M059J (cell line): Measurements from ENCODE around the genes IQCJ and SI.

DNA sequence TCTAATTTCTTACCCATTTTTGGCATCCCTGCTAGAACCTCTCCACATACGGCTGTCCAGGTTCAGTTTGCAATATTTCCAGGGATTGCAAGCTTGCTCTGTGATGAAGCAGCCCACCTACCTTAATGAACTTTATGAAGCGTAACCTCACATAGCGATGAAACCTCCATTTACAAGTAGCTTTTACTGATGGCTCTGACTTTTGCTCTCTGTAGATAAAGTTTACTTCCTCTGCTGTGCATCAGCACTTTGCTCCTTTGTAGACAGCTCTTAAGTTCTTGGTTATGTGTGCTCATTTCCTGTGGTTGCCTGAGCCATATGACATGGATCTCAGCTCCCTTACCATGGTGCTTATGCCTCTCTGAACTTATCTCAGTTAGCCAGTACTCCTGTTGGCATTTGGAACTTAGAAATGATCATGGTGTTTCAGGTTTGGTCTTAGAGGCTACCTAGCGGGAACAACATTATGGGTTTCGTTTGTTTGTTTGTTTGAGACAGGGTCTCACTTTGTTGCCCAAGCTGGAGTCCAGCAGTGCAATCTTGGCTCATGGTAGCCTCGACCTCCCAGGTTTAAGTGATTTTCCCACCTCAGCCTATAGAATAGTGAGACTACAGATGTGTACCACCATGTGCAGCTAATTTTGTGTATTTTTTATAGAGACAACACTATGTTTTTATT lies 7.8 kb downstream of the MFSD1 start:
- RAMPAGE, long total RNA = no peak

GRCh38 chr3:158833767-158834923 lies 32.3 kb downstream of the MFSD1 start:
- RAMPAGE, long total RNA = no peak

- RAMPAGE, long total RNA = no peak
These were observed at the start of gene IQCJ for GRCh38 chr3:159069100-159069530. TSS of gene IQCJ (plus strand) at chr3:159069319.

DNA sequence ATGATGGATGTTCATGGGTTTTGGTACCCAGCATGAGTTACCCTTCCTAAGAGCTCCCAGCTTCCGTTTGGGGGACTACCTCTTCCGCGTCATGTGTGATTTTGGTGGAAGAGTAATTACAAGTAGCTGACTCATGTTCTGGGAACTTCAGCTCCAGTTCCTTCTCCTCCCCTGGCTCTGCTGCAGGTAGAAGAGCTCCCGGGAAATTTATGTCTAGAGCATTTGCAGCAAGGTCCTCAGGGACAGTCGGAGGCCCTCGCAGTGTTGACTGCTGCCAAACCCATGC lies 445.3 kb upstream of the C3orf80 start:
- RAMPAGE, long total RNA = no peak

GRCh38 chr3:159788187-159788681 lies 437.0 kb upstream of the C3orf80 start:
- RAMPAGE, long total RNA = no peak

GRCh38 chr3:159856431-159857555 lies 368.4 kb upstream of the C3orf80 start:
- RAMPAGE, long total RNA = no peak

GRCh38 chr3:160107232-160107513 lies 118.0 kb upstream of the C3orf80 start:
- RAMPAGE, long total RNA = no peak

- RAMPAGE, long total RNA = no peak
These were observed 75.1 kb upstream of the C3orf80 start for GRCh38 chr3:160150134-160150477.

GRCh38 chr3:160423214-160423926 lies 23.9 kb downstream of the SMC4 start:
- RAMPAGE, long total RNA = no peak

DNA sequence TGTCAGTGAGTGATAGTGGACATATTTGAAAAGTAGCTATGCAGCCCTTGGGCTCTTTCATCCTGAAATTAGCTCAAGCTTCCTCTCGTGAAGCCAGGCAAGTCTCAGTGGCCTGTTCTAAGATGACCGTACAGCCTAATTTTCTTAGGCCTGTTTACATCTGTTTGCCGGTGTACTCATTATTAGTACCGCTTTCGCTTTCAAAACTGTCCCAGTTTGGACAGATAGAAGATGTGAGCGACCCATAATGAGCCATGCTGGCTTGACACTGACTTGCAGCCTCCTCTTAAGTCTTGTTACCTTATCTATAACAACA lies 5.7 kb upstream of the ARL14 start:
- RAMPAGE, long total RNA = no peak

DNA sequence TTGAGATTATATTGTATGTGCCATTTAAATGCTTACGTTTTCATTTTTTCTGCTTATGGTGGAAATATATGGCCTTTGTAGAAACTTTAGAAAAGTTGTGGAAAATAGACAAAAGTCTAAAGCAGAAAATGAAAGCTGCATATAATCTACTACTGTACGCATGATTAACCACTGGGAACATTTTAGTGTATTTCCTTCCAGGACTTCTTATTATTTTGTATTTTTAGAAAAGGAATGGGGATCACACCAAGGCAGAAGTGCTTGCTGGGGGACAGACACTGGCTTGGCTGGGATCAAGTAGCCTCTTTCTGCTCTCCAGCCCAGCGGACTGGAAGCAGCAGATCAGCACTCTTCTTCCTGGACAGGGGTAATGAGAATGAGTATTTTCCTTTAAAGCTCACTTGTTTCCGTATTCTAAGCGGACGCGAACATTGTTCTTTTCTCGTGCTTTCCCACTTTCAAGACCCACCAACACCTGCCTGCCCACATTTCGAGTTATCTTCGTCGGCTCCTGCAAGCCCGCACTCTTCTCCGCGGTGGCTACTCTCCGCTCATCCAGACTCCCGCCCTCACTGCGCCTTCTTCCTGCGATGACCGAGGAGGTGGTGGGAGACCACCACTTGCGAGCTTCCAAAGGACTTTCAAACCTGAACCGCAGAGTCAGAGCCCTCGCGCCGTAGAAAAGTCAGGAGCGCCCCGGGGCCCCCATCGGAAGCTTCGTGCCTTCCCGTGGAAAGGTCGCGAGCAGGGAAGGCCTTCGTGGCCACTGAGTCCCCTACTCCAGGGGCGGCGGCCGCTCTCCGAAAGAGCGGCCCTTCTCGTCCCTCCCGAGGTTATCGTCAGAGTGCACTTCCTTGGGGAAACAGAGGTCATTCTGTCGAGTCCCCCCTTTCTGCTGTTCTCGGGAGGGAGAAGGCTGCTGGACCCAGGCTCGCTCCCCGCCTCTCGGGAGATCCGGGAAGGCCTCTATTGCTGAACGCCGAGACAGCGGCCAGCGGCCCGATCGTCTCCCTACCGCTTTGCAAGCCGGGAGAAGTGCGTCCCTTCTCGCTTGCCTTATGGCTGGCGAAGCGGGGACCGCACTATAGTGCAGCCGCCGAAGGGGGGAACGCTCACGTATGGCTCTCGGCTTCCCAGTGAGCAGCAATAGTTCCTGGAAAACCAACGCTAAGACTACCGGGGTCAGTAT lies 1.5 kb upstream of the PPM1L start:
- RAMPAGE, long total RNA = no peak

DNA sequence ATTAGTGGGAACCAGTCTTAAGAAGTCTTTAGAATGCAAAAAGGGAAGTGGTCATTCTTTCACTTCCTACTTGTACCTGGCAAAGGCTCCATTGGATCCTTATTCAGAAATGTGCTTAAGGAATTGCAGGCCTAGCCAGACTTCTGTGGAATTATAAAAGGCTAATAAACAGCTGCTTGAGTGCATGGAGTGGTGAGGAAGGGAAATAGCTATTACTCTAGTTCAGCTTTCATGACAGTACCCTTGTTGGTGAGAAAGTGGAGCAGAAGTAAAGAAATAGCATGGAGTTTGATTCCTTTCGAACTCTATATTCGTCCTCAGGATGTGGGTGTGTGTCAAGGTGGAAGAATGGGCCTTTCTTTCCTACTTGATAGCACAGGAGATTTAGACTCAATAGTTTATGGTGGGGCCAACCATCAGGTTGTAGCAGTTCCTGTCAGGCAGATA lies 24.3 kb downstream of the PPM1L start:
- RAMPAGE, long total RNA = no peak

- RAMPAGE, long total RNA = no peak
These were observed 124.9 kb downstream of the B3GALNT1 start for GRCh38 chr3:160980258-160980710.

- RAMPAGE, long total RNA = no peak
These were observed 88.7 kb downstream of the B3GALNT1 start for GRCh38 chr3:161016404-161016832.

DNA sequence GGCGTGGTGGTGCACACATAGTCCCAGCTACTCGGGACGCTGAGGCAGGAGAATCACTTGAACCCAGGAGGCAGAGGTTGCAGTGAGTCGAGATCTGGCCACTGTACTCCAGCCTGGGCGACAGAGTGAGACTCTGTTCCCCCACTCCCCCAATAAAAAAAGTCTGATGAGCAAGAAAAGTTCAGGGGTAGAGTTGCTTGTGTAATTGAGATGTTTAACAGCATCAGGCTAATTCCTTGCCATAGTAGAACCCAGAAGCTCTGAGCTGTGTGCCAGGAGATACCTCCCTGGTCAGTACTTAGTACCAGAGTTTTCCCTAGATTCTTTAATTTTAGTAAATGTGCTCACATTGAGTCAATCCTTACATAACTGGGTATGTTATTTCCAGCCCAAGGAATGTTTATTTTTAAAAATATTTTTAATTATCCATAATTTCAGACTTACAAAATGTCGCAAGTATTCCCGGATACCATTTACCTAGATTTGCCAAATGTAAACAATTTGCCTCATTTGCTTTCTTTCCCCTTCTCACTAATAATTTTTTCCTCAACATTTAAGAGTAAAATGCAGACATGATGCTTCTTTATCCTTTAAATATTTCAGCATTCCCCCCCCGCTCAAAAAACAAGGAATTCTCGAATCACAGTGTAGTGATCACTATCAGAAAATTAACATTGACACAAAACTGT lies 32.0 kb downstream of the NMD3 start:
- RAMPAGE, long total RNA = no peak

DNA sequence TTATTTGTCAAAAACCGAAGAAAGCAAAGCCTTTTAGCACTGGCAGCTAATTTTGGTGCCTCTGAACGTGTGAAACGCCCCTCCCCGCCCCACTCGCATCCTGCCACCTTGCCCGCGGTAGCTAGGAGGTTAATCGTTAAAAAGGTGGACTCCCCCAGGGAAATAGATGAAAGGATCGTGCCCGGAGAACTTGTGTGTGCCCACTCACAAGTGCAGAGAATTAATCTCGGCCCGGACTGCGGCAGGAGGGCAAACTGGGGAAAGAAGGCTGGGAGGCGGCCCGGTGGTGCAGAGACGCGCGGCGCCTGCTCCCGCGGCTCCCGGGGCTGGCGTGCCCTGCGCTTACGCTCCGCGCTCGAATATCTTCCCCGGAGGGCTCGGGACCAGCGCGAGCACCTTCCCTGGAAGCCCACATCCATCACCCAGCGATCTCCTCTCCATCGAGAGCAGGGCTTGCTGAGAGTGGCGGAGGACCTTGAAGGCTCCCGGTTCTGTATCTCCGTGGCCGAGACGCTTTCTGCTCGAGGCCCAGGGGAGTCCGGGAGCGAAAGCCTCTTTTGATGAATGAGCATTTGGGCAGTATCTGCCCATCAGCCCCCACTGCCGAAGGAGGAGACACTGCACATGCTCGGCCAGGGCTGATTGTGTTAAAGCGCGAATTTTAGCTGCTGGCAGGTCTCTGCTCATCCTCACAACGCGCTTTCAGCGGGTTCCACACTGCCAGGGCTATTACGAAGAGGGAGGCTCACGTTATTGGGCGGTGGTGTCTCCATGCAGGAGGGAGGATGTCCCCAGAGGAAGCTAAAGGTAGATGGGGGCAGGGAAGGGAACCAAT lies 1.2 kb upstream of the SPTSSB start:
- RAMPAGE, long total RNA = no peak

DNA sequence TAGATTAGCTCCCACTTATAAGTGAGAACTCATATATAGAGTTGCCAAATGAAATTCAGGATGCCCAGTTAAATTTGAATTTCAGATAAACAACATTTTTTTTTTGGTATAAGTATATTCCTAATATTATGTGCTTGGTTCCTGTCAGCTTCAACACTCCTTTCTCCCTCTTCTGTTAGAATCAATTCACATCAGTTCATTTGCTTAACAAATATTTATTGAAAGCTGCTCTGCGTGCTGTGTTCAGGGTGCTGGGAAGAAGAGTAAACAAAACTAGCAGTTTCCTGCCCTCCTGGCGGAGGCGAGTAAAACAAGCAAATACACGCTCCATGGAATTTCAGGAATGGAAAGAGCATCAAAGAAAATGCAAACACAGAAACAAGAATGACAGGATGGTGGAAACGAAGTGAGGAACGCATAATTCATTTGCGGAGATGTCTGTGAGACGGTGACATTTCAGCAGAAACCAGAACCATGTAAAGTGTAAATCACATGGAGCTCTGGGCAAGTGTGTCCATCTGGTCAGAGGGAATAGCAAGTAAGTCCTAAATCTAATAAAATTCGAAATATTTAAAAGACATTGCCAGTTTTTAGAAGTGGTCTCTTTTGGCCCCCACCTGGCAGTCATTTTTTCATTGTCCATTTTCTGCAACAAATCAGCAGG lies 49.4 kb upstream of the SPTSSB start:
- RAMPAGE, long total RNA = no peak

- RAMPAGE, long total RNA = no peak
These were observed 58.0 kb upstream of the SPTSSB start for GRCh38 chr3:161429246-161429758.

DNA sequence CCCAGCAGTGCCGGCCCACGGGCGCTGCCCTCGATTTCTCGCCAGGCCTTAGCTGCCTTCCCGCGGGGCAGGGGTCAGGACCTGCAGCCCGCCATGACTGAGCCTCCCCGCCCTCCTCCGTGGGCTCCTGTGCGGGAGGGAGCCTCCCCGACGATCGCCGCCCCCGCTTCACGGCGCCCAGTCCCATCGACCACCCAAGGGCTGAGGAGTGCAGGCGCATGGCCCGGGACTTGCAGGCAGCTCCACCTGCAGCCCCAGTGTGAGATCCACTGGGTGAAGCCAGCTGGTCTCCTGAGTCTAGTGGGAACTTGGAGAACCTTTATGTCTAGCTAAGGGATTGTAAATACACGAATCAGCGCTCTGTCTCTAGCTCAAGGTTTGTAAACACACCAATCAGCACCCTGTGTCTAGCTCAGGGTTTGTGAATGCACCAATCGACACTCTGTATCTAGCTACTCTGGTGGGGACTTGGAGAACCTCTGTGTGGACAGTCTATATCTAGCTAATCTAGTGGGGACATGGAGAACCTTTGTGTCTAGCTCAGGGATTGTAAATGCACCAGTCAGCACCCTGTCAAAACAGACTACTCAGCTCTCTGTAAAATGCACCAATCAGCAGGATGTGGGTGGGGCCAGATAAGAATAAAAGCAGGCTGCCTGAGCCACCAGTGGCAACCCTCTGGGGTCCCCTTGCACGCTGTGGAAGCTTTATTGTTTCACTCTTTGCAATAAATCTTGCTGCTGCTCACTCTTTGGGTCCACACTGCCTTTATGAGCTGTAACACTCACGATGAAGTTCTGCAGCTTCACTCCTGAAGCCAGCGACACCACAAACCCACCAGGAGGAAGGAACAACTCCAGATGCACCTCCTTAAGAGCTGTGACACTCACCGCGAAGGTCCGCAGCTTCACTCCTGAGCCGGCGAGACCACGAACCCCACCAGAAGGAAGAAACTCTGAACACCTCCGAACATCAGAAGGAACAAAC lies 1578.8 kb downstream of the SI start:
- RAMPAGE, long total RNA = no peak

DNA sequence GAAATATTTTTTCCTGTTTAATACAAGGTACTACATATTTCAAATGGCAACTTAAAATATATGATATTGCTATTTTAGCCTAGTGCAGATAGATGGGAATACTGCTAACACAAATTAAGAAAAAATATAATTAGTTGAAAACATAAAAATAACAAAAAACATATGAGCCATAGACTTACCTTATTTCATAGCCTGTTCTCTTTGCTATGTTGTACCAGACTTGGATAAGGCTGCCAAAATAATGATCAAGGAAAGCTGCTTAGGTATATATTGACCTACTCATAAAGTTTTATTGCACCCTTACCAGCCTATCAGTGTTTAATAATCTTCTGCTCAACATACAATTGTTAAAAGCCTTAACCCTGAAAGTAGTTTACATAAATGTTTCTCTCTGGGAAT lies at the start of gene SI:
Gene SI (minus strand): TSS at position 243 of the 399 bp plus-strand sequence.
- RAMPAGE, long total RNA = no peak